Measurements from ENCODE around the genes HK3 and NSD1.

DNA sequence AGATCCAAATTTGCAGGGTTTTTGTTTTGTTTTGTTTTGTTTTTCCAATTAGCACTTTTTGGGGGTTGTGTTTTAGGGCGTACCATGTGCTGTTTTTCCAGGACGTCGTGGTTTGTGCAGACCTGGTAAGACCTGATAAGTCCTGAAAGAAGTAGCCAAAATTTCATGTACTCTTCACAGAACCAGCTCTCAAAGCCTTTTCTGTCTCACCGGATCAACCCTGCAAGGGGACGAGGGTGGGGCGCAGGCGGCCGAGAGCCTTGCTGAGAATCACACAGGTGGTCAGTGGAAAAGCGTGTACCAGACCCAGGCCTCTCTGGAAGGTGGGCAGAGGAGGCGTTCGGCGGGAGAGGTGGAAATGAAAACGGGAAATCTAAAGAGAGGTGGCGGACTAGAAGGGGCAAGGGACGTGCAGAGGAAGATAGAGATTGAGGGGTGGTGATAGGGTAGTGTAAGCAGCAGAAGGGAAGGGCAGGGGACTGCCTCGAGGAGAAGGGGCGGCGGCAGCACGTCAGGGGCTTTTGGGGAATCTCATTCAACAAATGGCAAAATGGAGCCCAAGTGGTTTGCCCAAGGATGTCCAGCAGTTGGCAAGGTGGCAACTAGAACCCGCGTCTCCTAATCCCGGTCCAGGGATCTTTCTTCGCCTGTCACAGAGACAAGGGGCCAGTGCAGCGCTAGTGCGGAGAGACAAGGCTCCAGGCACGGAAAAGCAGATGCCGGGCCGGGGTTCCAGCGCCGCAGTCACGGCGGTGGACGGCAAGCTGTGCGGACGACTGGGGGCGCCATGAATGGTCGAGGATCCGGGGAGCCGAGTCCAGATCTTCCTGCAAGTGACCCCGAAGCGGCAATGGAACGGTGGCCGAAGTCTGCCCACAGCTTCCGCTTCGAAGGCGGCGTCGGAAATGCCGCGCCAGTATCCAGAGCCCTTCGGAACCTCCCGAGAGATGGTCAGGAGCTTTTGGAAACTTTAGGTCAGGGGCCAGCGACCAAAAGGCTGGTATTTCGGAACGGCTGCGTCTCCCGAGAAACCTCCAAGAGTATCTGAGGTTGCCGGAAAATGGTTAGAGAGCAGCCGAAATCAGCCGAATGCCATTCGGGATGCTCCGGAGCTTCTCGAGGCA lies 869 bp upstream of the FAF2 start:
- PRO-cap, 2 experiments, result peak in 2 of 2 experiments; most common plus-strand start position 672 of the sequence (in 1); most common minus-strand start position 1,046 of the sequence (in 2)

DNA sequence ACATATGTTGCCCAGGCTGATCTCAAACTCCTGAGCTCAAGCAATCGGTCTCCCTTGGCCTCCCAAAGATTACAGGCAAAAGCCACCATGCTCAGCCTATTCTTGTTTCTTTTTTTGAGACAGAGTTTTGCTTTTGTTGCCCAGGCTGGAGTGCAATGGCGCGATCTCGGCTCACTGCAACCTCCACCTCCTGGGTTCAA lies 13.5 kb downstream of the RNF44 start:
- PRO-cap, 2 experiments, result no peak in any of the 2 experiments

GRCh38 chr5:176534544-176535272 lies 2.5 kb downstream of the RNF44 start:
- PRO-cap, 2 experiments, result no peak in any of the 2 experiments

DNA sequence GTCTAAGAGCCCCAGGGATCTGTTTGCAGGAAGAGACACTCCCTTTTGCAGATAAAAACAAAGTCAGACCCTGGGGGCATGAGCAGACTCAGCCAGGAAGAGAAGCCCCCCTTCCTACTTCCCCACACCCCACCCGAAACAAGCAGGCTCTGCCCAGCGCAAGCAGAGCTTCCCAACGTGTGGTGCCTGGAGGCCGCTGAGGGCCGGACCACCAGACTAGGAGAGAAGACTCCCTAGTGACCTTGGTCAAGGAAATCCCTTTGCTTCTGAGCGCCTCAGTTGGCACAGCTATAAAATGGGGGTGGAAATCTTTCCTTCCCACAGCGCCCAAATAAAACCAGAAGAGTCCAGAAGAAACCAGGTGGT lies 1.2 kb downstream of the RNF44 start:
- PRO-cap, 2 experiments, result no peak in any of the 2 experiments

DNA sequence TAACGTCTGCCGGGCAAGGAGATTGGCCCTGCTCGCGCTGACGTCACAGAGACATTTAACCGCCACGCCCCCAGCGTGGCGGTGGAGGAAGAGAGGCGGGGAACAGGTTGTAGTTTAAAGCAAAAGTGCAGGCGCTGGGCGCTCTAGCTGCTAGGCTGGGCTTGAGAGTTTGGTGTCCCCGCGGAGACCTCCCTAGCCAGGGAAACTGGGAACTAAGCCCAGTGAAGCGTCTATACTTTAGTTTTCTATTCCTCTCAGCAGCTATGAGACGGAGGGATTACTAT lies 758 bp upstream of the RNF44 start:
- PRO-cap, 2 experiments, result peak in 2 of 2 experiments; most common plus-strand start position 146 of the sequence (in 2)

DNA sequence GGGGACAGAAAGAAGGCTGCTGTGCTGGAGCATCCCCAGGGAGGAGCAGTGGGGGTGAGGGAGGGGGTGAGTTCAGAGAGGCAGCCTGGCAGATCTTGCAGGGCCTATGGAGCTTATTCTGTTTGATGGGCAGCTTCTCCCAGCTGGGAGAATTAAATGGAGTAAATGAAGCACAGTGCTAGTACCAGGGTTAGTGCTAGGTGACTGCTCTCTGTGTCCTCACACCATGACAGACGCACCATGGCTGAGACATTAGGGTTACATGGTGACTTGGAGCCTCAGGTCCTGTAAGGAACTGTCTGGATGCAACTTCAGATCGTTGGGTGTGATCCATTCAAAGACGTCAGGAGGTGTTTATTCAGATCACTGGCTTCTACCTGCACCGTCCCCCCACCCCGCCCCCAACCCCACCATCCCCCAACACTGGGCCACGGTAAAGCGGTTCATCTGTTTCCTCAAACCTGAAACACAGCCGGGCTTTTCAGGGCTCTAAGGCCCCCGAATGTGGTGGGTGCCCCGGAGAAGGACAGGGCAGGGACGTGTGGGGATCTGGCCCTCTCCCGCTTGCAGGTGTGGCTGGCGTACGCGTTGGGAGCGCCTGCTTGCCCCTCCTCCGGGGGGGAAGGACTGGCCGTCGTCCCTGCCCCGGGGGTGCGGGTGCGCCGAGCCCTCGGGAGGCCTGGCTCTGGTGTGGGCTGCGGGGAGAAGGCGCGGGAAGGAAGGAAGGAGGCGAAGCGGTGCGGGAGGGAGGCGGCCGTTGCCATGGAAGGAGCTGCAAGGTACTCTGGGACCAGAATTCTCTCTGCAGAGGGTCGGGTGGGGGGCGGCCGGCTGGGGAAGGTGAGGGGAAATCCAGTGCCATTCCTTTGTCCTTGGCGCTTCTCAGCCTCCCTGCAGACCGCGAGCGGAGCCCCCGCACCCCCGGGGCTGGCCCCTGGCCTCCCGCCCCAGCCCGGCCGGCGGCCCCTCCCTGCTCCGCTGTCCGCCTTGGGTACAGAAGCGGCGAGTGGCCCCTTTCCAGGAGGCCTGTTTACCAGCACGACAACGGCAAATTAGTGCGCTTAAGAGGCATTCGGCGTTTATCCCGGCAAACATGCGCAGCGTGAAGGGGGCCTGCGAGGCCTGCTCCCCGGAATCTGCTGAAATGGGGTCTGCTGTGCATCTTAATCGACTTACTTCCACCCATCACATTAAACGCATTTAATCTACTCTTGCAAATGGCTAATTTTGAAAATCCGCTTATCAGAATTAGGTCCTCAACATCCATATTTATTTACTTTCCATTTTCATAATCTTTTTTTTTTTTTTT lies 67.2 kb upstream of the UNC5A start:
- PRO-cap, 2 experiments, result no peak in any of the 2 experiments

DNA sequence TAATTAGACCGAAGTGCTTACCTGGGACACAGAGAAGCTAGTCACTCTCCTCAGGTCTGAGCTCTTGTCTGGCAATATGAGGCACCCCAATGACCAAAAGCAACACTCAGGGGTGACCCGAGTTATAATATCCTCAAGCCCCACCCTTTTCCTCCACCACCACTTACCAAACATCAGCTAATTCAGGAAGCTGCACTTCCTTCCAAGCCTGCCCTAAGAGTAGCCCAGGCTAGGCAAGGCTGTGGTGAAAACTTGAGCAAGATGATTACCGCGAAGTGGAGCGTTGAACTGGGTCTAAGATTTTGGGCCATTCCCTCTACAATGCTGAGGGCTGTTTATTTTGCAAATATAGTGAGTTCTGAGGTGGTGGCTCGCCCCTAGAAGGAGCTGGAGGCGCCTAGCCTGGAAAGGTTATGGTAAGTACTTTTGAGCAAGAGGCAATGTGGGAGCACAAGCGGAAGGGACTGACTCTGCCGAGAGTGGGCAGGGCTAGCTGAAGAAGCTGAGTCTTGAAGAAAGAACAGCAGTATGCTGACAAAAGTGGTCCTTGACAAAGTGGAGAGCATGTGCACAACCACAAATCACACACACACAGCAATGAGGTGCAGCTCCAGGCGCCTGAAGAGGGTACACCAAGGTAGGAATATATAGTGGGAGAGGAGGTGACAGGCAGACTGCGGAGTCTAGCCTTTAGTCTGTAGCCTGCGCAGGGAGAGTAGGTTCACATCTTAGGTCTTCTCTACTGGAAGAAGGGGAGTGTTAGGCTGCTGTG lies at the start of gene HK3:
TSS of gene HK3 (minus strand) at position 101 of the 772 bp plus-strand sequence.
- PRO-cap, 2 experiments, result no peak in any of the 2 experiments

- PRO-cap, 2 experiments, result no peak in any of the 2 experiments
Measured at GRCh38 chr5:177065532-177065840, 21.2 kb upstream of the FGFR4 start.

DNA sequence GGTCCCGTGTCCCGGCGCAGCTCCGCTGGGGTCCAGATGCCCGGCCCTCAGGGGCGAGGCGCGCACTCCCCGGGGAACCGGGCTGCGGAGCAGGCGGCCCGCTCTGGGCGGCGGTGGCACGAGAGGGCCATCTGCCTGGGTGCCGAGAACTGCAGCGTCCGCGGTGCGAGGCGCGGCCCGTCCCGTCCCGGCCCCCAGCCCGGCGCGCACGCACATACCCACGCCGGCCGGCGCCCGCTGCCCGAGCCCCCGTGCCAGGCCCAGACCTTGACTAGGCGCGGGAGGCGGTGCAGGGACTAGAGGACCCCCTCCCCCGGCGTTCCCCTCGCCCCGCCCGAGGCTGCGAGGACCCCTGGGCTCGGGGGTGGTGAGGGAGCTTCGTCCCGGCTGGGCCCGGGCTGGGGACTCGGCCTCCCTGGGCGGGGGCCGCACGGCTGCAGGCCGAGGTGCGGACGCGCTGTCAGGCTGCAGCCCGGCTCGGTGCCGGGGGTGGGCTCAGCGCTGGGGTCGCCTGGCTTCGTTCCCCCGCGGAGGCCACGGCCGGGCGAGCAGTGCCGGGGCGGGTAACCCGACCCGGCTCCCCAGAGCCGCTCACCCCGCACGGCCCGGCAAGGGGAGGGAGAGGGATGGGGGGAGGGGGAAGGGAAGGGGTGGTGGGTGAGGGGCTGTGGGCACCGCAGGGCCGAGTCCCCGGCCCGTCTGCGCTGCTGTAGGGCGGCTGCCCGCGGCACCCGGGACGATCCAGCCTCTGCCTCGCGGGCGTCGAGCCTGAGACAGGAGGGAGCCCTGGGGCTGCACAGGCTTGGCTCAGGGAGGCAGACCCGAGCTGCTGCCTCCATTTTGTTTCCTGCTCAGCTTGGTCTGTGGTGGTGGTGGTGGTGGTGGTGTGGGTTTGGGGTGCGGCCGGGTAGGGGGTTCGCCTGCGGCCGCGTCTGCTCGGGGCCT lies 1.1 kb upstream of the NSD1 start:
- PRO-cap, 2 experiments, result peak in 2 of 2 experiments; most common plus-strand start position 884 of the sequence (in 2); most common minus-strand start position 775 of the sequence (in 1)

DNA sequence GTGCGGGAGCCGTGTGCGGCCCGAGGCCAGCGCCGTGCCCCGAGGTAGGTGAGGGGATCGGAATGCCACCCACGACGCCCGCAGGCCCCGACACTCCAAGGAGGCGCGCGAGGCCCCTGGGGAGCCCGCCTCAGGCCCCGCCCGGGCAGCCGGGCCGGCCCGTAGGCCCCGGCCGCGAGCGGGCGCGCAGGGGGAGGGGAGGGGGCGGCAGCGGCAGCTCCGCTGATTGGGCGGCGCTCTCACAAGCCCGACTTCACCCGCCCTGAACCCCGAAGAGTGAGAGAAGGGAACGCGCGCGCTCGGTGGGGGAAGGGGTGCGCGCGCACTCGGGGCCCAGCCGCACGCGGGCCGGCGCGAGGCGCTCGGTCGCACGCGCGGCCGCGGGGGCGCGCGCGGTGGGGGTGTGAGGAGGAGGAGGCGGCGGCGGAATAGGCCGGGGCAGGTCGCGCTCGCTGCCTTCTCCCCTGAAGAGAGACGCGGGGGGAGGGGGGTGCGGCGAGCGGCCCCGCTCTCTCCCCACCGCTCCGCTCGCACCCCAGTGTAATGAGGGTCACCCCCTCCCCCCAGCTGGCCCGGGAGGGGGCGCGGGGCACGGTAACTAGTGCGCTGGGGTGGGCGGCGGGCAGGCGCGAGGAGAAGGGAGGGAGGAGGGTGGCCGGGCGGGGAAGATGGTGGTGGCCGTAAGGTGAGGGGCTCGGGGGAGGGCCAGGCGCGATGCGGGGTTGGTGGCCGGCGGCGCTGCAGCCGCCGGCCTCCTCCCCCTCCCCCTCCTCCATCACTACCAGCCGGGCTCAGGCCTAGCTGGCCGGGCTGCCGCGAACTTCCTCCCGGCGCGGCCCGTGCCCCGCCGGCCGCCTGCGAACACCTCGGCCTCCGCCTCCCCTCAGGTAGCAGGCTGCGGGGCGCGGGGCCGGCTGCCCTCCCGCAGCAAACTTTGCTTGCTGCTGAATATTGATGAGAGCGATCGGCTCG lies at the start of gene NSD1:
TSS of gene NSD1 (plus strand) at position 415 of the 972 bp plus-strand sequence.
- PRO-cap, 2 experiments, result peak in 2 of 2 experiments; most common plus-strand start position 415 of the sequence (in 2); most common minus-strand start position 275 of the sequence (in 1)

DNA sequence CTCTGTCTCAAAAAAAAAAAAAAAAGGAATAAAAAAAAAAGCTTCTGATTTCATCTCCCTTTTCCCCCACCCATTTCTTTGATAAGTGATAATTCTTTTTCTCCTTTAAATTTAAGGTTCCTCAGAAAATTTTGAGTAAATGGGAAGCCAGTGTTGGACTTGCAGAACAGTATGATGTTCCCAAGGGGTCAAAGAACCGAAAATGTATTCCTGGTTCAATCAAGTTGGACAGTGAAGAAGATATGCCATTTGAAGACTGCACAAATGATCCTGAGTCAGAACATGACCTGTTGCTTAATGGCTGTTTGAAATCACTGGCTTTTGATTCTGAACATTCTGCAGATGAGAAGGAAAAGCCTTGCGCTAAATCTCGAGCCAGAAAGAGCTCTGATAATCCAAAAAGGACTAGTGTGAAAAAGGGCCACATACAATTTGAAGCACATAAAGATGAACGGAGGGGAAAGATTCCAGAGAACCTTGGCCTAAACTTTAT lies 76.0 kb downstream of the NSD1 start:
- PRO-cap, 2 experiments, result no peak in any of the 2 experiments

DNA sequence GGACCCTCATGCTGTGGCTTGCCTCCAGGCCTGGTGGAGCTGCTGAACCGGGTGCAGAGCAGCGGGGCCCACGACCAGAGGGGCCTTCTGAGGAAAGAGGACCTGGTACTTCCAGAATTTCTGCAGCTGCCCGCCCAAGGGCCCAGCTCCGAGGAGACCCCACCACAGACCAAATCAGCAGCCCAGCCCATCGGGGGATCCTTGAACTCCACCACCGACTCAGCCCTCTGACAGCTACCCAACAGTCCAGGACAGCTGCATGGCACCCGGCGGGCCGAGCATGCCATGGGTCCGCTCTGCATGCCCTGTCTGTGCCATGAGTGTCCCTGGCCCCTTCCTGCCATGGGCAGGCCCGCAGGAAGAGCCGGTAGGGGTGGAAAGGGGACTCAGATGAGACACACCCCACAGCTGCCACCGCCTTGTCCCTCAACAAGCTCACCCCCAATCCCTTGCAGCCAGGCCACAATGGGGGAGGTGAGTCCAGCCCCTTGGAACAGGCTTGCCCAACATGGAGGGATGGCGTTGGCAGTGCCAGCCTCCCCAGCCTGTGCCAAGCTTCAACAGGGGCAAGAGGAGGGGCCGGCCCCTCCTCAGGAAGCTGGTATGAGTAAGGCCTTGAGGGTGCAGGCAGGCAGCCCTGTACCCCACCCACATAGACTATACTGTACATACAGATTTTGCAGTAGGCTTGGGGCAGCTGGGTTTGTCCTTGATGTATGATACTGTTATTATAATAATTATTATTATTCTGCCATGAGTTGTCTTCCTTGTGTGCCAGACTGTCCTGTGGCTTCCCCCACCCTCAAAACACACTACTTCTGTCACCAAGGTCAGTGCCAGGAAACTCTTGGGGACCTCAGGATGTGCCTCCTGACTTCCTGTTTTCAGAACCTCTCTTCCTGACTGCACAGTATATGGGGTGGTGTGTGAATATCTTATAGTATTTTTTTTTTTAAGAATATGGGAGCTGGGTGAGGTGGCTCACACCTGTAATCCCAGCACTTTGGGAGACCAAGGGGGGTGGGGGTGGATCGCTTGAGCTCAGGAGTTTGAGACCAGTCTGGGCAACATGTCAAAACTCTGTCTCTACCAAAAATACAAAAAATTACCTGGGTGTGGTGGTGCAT lies 12.0 kb upstream of the SLC34A1 start:
- PRO-cap, 2 experiments, result no peak in any of the 2 experiments

DNA sequence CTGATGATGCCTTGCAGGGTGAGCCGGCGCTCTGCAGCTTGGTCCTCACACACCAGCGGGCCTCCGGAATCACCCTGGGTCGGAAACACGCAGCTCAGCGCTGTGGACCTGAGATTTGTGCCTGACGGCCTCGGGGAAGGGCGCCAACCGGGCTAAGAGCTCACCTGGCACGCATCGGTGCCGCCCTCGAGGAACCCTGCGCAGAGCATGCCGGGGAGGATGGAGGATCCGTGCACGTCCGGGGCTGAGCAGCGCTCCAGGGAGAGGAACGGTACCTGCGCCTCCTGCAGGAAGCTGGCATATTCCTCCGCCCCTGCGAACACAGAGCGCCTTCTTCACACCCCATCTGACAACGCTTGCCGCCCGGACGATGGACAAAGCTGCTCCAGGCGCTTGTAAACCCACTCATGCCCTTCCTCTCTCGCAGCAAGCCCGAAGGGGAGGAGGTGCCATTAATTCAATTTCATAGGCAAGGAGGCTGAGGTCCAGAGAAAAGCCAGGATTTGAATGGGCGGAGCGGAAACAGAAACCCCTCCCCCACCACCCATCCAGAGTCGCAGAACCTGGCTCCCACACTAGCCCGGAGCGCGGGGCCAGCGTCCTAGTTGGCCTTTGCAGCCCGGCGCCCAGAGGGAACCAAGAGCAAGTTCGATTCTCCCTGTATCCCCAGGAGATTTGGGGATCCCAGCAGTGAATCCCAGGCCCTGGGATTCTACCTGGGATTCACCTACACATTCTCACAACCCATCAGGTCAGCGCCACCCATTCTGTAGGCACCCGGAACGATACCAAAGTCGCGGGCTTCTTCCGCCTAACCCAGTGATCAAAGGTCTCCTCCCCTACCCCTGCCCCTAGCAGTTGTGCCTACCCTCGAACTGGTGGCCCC lies 2.2 kb upstream of the PFN3 start:
- PRO-cap, 2 experiments, result no peak in any of the 2 experiments

DNA sequence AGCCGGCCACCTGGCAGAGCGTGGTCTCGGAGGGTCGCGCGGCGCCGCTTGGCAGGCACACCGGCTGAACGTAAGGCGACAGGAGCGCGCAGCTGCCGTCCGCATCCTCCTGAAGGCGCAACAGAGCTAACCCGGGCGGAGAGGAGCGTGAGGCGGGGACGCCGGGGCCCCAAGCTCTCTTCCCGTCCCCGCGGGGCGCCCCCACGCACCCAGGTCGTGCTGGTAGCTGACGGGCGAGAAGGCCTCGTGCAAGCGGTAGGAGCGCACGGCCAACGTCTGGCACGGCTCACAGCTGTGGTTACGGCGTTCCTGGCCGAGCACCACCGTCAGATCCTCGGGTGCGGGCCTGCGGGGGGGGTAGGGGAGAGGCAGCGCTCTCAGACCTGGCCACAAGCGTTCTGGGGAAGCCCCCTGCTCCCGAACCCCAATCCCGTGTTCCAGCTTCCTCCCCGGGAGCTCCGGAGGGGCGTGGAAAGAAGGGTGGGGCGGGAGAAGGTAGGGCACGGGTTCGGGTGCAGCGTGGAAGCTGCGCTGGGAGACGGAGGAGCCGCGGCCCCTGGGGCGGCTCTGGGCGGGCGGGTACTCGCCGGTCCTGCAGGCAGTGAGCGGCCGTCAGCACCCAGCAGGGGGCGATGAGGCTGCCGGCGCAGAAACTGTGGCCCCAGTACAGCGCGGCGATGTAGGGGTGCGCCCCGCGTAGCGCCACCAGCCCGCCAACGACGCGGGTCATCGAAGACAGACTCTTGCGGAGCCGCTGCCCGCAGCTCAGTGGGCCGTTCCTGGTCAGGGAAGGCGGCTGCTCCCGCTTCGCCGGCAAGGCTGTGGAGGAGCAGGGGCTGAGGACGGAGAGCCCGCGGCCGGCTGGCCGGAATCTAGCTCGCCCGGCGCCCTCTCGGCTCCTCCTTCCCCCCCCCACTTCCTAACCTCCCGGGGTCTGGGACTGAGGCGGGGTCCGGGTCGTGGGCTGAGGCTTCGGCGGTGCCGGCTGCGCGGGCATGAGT lies 3.1 kb upstream of the PFN3 start:
- PRO-cap, 2 experiments, result no peak in any of the 2 experiments

GRCh38 chr5:177408780-177409029 lies 659 bp downstream of the F12 start:
- PRO-cap, 2 experiments, result no peak in any of the 2 experiments

DNA sequence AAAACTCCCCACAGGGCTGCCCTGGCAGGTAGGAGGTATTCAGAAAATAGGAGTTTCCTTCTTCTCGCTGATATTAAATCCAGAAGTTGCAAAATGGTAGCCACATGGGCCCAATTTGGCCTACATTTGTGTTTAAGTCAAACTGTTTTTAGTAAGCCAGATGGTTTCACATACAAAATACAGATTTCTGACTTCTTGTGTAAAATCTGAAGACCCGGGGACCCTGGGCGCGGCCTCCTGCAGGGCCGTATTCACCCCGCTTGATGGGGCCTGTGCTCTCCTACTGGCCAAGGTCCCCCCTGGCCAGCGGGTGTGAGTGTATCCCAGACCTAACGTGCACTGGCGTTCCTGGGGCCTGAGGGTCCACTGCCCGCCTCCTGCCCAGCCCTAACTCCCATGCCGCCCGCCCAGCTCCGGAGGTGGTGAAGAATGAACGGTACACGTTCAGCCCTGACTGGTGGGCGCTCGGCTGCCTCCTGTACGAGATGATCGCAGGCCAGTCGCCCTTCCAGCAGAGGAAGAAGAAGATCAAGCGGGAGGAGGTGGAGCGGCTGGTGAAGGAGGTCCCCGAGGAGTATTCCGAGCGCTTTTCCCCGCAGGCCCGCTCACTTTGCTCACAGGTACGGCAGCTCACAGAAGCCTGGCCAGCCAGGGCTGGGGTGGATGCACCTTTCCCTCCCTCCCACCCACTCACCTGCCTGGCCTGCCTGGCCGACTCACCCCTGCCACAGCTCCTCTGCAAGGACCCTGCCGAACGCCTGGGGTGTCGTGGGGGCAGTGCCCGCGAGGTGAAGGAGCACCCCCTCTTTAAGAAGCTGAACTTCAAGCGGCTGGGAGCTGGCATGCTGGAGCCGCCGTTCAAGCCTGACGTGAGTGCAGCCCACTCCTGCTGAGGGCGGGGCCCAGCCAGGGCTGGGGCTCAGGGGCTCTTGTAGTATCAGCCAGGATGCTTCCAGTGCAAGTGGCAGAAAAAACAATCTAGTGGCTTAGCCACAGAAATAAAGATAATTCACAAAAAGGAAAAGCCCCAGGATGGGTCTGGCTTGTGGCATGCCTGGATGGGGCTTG lies 9.5 kb downstream of the GRK6 start:
- PRO-cap, 2 experiments, result no peak in any of the 2 experiments

- PRO-cap, 2 experiments, result peak in 2 of 2 experiments; most common plus-strand start chr5:177444979 (in 1); most common minus-strand start chr5:177444836 (in 2)
Measured at GRCh38 chr5:177444493-177445482, 1.8 kb upstream of the PRR7 start.

- PRO-cap, 2 experiments, result peak in 1 of 2 experiments; most common plus-strand start chr5:177479127 (in 1); most common minus-strand start chr5:177479072 (in 1)
Measured at GRCh38 chr5:177478795-177479625, 5.6 kb upstream of the DBN1 start.

- PRO-cap, 2 experiments, result no peak in any of the 2 experiments
Measured at GRCh38 chr5:177502977-177504158, 6.0 kb upstream of the PDLIM7 start.

- PRO-cap, 2 experiments, result no peak in any of the 2 experiments
Measured at GRCh38 chr5:177516448-177516859, 307 bp downstream of the DDX41 start.

Data from helper T cell (primary cell).